Cerebellum (tissue), 5 donors: ENCODE results near the gene CEP83.

DNA sequence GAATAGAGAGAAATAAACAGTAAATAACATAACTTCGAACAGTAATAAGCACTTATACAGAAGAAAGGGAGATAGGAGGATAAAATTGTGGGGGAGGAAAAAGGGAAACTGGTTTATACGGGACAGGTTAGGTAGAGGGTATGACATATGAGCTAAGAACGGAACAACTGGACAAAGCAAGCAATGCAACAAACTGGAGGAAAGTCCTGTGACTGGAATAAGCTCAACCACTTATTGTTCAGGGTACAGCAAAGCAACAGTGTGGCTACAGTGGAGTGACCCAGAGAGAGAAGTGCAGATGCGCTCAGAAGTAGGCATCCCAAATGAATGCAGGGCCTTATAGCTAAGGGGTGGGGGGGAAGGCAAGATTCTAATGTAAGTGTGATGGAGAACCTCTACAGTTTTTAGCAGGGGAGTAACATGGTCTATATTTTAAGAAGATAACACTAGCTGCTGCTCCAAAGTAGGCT, 3.5 kb downstream of the UBE2N start:
- PRO-cap, 3 experiments: no peak in any of the 3 experiments
- RAMPAGE, long total RNA: no peak

- PRO-cap, 3 experiments: no peak in any of the 3 experiments
- RAMPAGE, long total RNA: no peak
These were observed 7.1 kb upstream of the UBE2N start for GRCh38 chr12:93448879-93449184.

GRCh38 chr12:93575306-93576167, 3.1 kb downstream of the SOCS2 start:
- PRO-cap, 3 experiments: no peak in any of the 3 experiments
- RAMPAGE, long total RNA: no peak

DNA sequence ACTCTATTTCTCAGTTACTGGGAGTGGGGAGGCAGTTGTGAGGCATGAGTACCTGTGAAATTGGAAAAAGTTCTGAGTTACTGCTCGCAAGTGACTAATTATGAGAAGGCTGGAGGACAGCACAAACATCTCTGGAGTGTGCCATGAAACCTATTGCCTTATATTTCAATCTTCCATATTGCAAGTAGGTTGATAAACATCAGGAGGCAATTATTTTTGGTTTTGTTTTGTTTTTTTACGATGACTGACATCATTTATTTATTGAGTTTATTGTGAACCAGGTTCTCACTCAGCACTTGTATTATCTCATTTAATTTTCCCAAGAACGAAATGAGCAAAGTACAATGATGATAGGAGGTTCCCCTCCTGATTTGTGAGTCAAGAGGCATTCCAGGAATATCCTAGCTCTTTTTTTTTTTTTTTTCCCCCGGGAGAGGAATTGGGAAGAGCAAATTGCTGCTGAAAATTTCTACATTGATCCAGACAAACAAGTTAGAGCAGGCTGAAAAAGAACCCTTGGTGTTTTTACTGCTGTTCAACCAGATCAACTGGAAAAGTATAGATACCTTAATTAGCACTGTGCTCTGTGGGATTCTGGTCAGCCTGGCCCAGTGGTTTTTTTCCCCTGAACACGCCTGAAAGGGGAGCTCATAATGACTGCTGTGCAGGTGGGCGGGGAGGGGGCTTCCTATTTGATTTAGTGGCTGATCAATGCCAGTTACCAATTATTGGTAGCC, 4.8 kb downstream of the SOCS2 start:
- PRO-cap, 3 experiments: no peak in any of the 3 experiments
- RAMPAGE, long total RNA: no peak

DNA sequence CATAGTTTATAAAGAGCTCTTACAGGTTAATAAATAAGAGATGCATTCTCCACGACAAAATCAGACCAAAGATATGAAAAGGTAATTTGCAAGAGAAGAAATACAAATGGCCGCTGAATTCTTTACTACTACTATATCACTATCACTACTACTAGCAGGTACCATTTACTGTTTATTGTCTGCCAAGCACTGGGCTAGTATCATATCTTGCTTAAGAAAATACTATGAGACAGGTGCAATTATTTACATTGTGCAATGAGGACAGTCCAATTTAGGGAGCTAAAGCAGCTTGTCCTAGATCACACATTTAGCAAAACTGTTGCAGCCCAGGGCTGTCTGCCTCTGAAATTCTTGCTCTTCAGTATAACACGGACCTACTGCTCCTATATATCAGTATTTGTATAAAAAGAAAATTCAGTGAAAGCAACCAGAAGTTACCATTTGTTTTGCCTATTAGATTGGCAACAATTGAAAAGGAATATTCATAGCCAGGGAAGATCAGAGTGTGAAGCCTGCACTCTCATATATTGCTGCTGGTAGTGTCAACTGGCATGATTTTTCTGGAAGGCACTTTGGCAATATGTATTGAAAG, 52.8 kb downstream of the CRADD start:
- PRO-cap, 3 experiments: no peak in any of the 3 experiments
- RAMPAGE, long total RNA: no peak

DNA sequence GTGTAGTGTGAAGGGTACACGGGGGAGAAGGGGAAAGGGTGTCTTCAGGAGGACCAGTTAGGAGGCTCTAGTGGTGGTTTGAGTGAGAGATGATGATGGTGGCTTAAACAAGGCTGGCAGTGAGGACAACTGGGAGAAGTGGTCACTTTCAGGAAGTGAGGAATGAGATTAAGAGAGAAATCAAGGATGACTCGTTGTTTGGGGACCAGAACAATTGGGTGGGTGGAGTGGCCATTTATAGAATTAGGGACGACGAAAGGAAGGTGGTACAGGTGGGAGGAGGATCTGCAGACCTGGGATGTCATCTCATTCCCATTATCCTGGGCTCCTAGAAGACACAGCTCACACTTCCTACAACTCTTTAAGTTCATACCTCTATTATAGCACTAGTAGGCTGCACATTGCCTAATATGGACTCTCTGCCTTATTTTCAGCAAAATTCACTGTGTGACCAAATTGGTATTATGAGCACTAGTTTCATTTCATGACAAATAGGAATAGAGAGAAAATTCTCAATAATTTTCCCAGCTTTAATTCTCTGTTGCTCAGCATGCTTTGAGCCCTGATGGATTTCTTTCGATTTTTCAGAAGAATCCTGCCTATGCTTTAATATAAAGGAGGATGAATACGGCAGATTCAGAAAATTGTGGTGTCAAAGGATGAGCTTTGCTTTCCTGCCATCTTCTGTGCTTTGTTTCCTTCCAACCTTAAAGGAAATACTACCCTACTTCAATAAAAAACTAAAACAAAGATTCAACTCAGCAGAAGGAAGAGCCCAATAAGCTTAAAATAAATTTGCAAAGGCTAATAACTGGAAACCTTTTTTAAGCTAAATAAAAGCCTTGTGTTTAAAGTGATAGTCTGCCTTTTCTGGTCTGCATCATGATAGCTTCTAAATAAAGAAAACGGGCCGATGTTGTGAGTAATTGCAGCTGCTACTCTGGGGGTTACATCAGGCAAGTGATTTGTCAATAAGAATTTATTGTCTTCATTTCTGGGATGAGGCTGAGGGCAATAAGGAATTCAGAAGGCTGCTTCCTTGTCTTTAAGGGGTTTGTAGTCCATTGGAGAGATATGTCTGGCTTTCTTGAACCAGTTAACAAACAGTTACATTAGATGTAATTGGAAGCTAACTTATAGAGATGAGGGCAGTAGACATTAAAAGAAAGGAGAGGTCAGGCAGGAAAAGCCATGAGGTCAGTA, 84.5 kb downstream of the CRADD start:
- PRO-cap, 3 experiments: no peak in any of the 3 experiments
- RAMPAGE, long total RNA: no peak

- PRO-cap, 3 experiments: no peak in any of the 3 experiments
- RAMPAGE, long total RNA: no peak
These were observed 90.7 kb downstream of the CRADD start for GRCh38 chr12:93767883-93768296.

DNA sequence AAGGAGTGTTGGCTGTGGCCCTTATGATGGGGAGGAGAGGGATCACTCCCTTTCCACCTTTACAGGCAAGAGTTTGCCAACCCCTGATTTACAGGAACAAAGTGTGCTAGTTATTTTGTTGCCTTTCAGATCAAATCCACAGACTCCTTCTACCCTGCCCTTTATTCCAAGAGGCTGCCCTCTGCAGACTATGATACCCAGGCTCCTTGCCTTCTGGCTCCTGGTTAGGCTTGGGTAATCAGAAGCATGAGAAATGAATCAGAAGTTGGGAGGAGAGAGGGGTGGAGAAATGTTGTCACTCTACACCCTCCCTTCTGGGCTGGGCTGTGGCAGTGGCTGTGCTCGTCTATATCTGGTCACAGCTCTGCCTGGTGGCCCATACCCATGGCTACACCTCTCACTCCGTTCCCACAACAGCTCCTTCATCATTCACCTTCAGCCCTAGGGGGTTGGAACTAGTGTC, 204.6 kb upstream of the PLXNC1 start:
- PRO-cap, 3 experiments: no peak in any of the 3 experiments
- RAMPAGE, long total RNA: no peak

DNA sequence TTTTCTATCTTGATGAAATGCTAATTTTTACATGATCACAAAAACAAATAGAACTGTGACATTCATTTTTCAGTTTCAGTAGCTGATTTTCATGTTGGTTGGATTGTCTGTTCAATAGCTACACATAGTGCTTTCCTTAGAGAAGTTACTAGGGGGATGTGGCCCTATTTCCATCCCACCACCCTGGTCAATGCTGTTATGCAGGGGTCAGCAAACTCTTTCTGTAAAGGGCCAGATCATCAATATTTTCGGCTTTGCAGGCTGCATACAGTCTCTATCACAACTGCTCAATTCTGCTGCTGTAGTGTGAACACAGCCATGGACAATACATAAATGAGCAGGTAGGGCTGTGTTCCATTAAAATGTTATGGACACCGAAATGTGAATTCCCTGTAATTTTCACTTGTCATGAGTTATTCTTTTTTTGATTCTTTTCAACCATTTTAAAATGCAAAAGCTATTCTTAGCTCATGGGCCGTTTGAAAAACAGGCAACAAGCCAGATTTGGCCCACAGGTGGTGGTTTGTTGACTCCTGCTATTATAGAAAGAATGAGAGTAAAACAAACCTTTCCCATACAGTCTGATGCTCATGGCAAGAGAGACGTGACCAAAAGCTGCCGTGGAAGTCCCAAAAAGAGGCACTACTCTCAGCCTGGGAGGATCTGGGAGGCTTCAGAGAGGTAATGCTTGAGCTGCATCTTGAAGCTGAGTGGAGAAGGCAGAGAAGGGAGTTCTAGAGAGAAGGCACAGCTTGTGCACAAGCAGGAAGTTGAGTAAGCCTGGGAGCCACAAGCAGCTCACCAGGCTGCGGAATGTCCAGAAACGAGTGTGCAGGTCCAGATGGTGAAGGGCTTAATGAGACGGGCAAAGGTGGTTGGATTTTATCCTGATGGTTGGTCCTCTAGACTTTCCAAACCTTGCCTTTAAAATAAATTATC, 9.4 kb downstream of the PLXNC1 start:
- PRO-cap, 3 experiments: no peak in any of the 3 experiments
- RAMPAGE, long total RNA: no peak

DNA sequence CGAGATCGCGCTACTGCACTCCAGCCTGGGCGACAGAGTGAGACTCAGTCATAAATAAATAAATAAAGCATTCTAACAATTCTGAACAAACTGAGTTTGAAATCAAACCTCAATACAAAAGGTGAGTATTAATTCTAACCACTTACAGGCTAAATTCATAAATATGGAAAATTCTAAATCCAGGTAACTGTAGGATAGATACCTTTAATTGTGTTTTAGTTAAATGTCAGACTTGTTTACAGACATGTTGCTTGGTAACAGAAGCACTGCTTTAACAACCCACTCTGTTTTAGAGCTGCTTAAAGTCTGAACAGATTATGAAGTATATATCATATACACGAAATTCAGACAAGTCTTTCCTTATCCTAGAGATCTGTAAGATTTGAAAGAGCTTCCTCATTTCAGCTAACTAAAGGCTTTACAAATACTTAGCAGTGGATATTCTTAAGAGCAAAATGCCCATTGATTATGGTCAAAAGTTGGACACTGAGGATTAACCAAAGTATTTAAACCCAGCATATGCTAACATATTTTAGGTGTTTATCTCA, 907 bp downstream of the CEP83 start:
- PRO-cap, 3 experiments: no peak in any of the 3 experiments
- RAMPAGE, long total RNA: no peak

DNA sequence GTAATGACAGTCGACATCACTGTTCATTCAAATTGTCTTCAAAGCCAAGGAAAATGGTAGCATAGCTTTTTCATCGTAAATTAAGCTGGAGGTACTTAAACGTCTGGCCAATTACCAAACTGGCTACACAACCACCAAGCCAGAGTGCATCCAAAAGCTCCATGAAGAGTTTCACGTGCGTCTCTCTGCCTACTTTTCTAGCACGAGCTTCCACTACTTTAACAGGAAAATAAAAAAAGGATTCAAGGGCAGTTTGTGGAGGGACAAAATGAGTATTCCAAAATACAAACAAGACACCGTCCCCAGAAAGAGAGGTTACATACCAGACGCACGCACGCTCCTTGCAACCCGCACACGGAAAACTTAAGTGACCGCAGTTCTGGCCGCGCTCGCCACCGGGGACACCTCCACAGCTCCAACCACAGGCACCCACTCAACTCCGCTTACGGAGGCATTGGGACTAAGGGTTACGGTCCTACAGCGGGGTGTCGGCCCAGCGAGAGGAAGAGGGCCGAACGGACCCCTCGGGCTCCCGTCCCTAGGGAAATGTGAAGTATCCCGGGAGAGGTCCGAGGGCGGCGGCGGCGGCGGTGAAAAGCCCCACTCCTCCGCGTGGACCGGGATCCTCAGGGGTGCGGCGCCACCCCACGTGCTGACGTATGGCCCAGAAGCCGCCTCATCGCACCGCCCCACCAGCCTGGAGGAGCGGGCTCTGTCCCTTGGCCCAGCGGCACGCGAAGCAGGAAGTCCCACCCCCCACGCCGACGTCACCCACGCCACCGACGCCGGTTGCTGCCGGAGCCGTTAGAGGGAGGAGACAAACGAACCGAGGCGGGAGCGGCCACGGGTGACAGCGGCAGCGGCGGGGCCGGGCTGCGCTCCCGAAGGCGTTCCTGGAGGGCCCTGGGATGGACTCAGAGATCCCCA, at the start of gene CEP83:
CEP83 (minus strand) TSS at position 634 of the 927 bp plus-strand sequence.
- PRO-cap, 3 experiments: peak in 3 of 3 experiments; most common plus-strand start position 820 of the sequence (in 3); most common minus-strand start position 714 of the sequence (in 1)
- RAMPAGE, long total RNA: no peak

- PRO-cap, 3 experiments: no peak in any of the 3 experiments
- RAMPAGE, long total RNA: no peak
These were observed 50.5 kb upstream of the CEP83 start for GRCh38 chr12:94510160-94510609.

DNA sequence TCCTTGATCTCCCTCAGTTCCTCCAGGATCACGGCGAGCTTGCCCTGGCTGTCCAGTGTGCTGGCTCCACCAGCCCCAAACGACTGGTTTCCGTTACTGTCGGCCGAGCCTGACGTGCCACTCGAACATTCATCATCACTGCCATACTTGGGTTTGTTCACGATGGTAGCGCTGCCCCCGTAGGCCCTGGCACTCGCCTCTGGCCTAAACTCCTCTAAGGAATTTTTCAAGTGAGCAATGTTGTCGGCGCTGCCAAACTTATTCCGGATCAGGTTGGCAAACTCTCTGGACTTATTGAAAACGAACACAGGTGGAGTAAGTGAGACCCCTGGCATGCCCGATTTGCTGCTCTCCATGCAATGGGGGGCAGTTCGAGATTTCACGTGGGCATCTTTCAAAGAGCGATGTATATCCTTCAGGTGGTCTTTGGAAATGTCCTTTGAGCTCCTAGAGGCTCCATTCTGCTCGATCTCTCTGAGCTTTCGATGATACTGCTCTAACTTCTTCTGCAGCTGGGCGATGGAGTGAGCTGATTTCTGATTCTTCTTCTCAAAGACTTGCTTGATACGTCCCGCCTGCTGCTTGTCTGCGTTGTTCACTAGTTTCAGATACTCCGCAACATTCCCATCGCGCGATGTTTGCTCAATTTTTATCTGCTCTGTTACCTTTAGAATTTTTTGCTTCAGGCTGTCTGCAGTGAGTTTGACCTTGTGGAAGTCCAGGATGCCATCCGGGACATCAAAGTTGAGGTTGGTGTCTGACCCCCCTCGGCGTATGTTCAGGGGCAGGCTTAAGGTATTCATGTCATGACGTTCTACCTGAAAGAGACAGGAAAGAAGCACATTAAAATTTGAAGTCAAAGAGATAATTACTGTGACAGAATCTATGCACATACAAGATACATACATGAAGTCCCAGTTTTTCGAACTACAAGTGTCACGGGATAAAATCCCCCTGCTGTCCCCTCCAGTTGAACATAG, 68.3 kb downstream of the TMCC3 start:
- PRO-cap, 3 experiments: no peak in any of the 3 experiments
- RAMPAGE, long total RNA: no peak

GRCh38 chr12:94621649-94622159, 28.7 kb downstream of the TMCC3 start:
- PRO-cap, 3 experiments: no peak in any of the 3 experiments
- RAMPAGE, long total RNA: no peak

GRCh38 chr12:94649071-94650276, 883 bp downstream of the TMCC3 start:
- PRO-cap, 3 experiments: no peak in any of the 3 experiments
- RAMPAGE, long total RNA: no peak

DNA sequence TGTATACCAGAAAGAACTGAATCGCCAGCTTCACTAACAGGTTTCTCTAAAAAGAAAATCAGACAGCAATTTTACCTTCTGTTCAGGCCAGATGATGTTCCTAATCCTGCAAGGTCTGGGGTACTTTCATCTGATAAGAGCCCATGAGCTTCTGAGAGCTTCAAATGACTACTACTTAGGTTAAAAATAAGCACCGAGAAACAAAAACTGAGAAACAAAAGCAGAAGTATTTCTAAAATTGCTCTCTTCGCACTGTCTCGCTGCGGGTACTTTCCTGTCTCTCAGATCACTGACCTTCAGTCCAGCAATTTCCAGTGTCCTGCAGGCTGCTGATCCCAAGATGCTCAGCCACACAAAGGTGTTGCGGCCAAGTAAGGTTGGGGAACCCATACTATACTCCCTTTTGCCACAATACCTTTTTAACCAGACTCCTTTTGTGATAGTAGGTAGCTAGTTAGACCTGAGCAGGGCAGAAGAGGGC, 167.7 kb upstream of the TMCC3 start:
- PRO-cap, 3 experiments: no peak in any of the 3 experiments
- RAMPAGE, long total RNA: no peak

- PRO-cap, 3 experiments: no peak in any of the 3 experiments
- RAMPAGE, long total RNA: no peak
These were observed 14.9 kb downstream of the NDUFA12 start for GRCh38 chr12:94988552-94989082.

DNA sequence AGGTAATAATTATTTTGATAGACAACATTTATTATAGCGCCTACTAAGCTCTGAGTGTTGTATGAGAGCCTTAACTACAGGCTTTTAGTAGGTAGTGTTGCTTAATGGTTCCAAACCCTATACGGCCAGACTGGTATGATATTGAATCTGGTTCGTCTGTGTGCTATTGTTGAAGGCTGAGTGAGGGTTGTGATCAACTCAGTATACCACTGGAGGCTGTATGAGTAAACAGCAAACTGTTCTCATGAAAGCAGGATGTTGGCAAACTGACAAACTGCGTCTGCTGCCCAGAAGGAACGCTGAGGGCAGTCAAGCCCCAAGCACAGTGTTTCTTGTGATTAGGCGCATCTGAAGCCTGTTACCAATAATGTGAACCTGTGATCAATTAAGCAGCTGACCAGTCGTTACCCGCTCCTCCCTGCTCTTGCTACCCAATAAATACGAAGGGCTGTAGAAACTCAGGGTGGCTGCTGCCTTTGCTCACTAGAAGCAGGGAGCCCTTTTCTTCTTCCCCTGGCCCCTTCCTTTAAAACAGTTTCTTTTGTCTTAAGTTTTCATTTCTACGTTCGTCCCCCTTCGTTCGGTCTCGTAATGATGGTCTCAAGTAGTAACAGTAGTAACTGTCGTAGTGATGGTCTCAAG, 90.0 kb upstream of the METAP2 start:
- PRO-cap, 3 experiments: no peak in any of the 3 experiments
- RAMPAGE, long total RNA: no peak

DNA sequence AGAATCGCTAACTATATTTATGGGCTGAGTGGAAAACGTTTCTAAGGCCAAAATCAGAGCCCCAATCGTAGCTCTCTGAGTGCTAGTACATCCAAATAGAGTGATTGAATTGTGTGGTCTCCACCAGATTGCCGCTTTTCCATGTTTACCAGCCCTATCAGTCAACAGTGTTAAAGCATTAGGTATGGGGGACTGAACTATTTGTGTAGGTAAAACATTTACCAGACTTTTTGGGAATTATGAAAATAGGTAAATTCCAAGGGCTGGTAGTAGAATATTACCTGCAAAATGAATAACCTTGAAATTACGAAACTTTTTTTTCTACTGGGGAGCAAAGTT, 28.0 kb upstream of the METAP2 start:
- PRO-cap, 3 experiments: no peak in any of the 3 experiments
- RAMPAGE, long total RNA: no peak

- PRO-cap, 3 experiments: no peak in any of the 3 experiments
- RAMPAGE, long total RNA: no peak
These were observed 535 bp downstream of the NTN4 start for GRCh38 chr12:95789969-95790488.